ENCODE measurements around a stretch of chr15.

- PRO-cap, 2 experiments, result peak in 1 of 2 experiments; most common plus-strand start chr15:80113917 (in 1)
Measured at GRCh38 chr15:80113573-80114199, 39.1 kb upstream of the FAH start.

- PRO-cap, 2 experiments, result no peak in any of the 2 experiments
Measured at GRCh38 chr15:80161911-80162388, 9.2 kb downstream of the FAH start.

DNA sequence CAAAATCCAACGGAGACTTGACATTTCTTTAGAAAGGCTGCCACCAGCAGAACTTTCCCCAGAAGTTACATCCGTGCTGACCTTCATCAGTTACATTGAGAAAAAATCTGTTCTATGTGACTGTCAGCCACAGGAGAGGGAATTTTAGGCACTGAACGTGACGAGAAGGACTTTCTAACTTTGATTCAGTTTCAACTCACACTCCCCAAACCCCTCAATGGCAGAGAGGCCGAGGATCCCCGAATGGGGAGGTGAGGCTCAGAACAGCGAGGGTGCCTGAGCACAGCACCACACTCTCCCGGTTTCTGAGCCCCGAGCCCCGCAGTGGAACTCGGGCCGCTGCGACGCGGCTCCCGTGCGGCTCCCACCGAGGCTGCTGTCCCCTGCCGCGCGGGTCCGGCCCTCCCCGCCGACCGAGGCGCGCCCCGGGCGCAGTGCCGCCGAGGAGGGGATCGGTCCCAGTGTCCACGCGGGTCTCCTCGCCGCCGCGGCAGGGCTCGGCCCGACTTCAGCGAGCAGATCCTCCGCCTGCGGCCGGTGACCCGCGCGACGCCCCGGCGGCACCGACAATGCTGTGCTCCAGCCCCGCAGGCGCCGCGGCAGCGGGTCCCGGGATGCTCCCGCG lies 527 bp downstream of the CTXND1 start:
- PRO-cap, 2 experiments, result no peak in any of the 2 experiments

DNA sequence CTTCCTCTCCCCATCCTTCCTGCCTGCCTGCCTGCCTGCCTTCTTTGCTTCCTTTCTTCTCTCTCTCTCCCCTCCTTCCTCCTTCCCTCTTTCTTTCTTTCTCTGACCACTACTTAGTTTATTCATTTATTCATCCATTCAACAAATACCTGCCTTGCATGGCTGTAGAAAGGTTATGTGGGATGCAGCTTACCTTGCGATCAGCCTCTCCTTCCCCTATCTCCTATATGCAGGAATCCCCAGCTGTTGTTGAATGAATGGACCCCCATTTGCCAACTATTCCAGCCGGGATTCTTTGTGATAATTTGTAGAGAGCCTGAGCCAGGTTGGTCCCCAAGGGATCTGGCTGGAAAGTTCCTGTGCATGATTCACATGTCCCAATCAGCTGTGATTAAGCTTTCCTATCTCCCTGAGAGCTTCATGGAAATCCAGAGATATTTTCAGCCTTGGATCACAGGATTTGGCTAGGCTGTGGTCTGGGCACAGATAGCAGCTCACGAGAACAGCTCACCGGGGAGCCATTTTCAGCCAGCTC lies 76.6 kb downstream of the ARNT2 start:
- PRO-cap, 2 experiments, result no peak in any of the 2 experiments

DNA sequence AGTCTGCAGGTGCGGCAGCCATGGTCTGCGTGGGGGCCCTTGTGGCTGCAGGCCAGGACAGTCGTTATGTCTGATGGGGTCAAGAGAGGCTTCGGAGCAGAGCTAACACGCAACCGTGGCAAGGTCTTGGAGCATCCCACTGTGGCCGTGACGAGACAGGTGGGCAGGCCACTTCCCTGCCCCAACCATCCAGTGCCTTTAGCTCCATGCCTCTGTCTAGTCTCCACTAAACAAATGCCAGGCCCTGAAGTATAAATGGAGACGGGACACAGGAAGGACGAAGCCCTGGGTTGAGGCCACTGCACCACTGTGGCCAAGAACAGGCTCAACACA lies 112.0 kb upstream of the ABHD17C start:
- PRO-cap, 2 experiments, result no peak in any of the 2 experiments

- PRO-cap, 2 experiments, result no peak in any of the 2 experiments
Measured at GRCh38 chr15:80693917-80694242, 1.2 kb upstream of the ABHD17C start.

DNA sequence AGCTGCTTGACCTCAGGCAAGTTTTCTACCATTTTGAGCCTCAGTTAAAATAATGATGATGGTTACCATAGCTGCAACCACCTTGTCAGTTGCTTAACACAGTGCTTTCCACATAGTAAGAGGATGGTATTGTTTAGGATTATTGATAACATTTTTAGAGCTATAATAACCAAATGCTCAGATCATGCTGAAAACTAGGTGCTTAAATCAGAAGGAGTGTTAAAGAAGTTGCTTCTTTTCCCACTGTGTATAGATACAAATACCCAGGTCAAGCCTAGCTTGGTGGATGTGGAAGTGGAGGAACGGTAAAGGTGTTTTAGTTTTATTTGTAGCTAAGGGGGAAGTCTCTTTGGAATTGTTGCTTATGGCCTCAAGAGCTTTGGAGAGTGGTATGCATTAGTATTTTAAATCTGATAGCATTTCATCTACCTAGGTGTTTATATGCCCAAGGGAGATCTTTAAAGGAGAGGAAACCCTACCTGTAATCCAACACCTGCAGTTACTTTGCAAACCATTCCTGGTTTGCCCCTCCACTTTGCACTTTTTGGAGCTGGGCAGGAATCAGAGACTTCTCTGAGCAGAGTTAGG lies 10.4 kb downstream of the ABHD17C start:
- PRO-cap, 2 experiments, result no peak in any of the 2 experiments

- PRO-cap, 2 experiments, result no peak in any of the 2 experiments
Measured at GRCh38 chr15:80776296-80776579, 2.9 kb upstream of the CEMIP start.

- PRO-cap, 2 experiments, result no peak in any of the 2 experiments
Measured at GRCh38 chr15:80999408-81000725, 856 bp upstream of the TLNRD1 start.

- PRO-cap, 2 experiments, result no peak in any of the 2 experiments
Measured at GRCh38 chr15:81189507-81190174, 7.0 kb upstream of the IL16 start.

DNA sequence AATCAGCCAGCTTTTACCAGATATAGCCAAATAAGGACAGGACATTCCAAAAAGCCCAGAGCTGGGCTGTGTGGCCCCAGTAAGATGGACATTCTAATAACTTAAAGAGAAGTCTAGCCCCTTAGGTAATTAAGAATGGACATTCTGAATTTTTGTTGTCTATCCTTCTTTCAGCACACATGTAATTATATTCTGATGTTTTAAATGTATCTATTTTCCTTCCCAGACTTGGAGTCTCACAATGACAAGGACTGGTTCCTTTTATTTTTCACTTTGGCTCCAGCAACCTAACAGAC lies 48.1 kb downstream of the STARD5 start:
- PRO-cap, 2 experiments, result no peak in any of the 2 experiments

DNA sequence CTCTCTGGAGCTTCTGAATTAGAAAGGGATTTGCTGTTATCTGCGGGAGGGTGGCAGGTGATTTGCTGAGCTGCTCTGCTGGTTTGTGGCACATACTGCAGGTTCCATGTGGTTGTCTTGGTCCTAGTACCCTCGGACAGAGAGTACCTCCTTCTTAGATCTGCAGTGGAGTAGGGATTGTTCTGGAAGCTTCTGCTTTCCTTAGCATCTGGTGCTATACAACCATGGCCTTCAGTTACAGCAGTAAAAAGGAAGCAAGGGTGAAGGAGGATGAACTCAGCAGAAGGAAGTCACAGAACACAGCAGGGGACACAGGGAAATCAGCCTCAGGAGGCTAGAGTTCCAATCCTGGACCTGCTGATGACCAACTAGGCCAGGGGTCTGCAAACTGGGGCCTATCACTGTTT lies 39.6 kb downstream of the STARD5 start:
- PRO-cap, 2 experiments, result no peak in any of the 2 experiments

GRCh38 chr15:81291584-81292163 lies 32.3 kb downstream of the STARD5 start:
- PRO-cap, 2 experiments, result no peak in any of the 2 experiments

- PRO-cap, 2 experiments, result peak in 2 of 2 experiments; most common plus-strand start chr15:81304450 (in 2); most common minus-strand start chr15:81304107 (in 1)
Measured at GRCh38 chr15:81303877-81304926, 19.7 kb downstream of the STARD5 start.

DNA sequence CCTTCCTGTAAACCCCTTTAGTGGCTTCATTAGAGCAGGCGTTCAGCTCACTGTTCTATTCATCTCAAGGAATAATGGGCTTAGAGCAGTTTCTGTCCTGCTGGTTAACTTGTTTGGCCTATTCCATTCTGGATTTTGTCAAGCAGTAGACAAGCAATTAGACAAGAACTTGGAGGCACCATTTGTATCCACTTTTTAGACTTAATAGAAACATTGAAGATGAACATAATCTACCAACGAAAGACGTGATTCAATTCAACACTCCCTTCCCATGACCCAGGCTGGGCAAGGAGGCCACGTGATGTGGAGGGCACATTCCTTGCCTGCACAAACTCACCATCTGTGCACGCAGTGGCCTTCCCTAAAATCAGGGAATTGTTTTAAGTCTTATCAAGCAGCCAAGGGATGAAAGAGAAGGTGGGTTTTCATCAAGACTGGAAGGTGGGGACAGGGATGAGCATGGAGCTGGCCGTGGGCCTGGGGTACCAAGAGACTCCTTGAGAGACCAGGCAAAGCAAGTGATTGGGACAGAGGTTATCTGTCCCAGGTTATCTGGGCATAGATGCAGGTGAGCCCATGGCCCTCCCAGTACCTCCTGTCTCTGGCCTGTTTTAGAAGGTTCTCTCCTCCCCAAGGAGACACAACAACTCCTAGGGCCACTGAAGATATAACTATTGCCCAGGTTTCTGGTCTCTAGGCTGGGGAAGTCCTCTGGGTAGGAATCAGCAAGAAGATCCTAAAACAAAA lies 13.4 kb downstream of the STARD5 start:
- PRO-cap, 2 experiments, result no peak in any of the 2 experiments

DNA sequence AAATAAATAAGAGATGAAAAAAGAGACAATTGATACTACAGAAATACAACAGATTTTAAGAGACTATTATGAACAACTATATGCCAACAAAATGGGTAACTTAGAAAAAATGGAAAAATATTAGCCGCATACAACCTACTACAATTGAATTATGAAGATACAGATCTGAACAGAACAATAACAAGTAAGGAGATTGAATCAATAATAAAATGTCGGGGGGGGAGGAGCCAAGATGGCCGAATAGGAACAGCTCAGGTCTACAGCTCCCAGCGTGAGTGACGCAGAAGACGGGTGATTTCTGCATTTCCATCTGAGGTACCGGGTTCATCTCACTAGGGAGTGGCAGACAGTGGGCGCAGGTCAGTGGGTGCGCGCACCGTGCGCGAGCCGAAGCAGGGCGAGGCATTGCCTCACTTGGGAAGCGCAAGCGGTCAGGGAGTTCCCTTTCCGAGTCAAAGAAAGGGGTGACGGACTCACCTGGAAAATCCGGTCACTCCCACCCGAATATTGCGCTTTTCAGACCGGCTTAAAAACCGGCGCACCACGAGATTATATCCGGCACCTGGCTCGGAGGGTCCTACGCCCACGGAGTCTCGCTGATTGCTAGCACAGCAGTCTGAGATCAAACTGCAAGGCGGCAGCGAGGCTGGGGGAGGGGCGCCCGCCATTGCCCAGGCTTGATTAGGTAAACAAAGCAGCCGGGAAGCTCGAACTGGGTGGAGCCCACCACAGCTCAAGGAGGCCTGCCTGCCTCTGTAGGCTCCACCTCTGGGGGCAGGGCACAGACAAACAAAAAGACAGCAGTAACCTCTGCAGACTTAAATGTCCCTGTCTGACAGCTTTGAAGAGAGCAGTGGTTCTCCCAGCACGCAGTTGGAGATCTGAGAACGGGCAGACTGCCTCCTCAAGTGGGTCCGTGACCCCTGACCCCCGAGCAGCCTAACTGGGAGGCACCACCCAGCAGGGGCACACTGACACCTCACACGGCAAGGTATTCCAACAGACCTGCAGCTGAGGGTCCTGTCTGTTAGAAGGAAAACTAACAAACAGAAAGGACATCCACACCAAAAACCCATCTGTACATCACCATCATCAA lies 50.5 kb downstream of the MEX3B start:
- PRO-cap, 2 experiments, result no peak in any of the 2 experiments

DNA sequence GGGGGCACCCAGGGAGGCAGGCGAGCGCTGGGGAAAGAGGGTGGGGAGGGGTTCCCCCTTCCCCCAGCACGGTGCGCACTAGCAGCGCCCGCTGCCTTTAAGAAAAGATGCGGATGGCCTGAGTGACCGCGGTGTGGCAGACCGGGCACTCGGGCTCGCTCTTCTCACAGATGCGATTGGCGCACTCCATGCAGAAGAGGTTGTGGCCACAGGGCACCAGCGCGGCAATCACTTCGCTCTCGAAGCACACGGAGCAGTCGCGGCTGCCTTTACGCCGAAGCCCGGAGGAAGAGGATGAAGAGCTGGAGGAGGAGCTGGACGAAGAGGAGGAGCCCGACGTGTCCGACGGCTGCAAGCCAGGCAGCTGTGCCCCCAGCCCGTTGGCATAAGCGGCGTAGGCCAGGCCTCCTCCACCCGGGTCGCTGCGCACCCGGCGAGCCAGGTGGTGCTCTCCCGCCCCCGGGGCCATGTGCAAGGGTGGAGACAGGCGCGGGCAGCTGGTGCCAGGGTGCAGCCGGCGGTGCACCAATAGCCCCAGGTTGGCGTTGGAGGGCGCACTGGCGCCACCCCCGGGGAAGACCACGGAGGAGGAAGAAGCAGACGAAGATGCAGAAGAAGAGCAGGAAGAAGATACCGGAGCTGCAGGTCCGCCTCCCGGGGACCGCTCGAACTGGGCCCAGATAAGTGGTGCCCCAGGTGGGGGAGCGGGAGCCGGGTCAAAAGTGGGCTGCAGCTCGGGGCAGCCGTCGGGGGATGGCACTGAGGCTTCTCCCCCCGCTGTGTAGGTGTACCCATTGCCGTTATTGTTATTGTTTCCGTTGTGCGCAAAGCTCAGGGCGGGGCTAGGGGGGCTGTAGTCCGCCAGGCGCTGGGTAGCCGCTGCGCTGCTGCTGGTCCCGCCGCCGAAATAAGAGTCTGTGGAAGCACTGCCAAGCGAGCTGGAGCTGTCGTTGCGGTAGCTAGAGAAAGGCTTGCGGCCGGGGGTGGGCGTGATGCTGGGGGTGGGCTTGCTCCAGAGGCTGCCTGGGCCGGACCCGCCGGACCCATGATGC lies 2.4 kb downstream of the MEX3B start:
- PRO-cap, 2 experiments, result no peak in any of the 2 experiments

- PRO-cap, 2 experiments, result no peak in any of the 2 experiments
Measured at GRCh38 chr15:82044661-82045413, 981 bp downstream of the MEX3B start.

DNA sequence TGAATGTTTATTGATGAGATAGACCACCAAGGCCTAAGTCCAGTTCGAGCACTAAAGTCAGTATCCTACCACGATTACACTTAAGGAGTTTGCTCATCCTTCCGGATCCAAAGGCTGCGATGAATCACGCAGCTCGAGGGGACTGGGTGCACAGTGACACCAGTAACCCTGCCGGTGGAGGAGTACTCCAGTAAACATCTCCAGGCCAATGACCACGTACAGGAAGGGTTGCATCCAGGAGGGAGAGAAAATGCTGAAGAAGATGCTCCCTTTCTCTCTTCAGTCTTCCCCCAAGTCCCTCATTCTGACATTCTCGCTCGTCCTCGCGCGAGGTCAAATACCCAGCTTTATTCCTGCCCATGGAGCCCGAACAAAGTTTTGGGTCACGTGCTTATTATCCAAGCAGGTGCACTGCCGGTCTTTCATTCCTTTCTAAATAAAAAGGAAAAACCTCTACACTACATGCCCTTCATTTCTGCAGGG lies 576 bp downstream of the EFL1 start:
- PRO-cap, 2 experiments, result no peak in any of the 2 experiments

DNA sequence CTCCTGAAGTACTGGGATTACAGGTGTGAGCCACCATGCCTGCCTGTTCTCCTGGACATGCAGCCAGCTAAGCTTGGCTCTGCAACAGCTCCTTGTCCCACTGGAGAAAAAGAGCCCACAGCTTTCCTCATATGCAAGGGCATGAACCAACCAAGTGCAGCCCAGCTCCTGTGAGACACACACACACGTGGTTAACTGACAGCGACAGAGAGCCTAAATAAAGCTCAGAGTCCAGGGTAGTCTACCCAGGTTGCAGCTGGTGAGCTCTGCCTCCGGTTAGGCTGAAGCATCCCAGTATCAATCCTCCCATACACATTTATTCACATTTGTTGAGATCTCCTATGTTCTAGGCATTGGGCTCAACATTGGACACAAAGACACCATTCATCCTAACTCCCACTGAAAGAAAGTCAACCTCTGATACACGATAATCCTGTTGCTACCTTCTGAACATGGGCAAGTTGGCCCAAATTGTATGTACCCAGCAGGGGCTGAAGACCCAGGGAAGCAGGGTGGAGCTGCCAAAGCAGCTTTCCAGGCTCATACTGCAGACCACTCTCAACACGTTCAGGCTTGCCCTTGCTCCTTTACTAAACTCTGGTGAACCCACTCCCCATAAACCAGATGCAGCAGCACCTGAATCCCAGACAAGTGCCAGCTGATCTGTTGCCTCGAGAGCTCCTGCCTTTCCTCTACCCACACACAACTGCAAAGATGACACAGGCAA lies 4.1 kb downstream of the RPS17 start:
- PRO-cap, 2 experiments, result peak in 1 of 2 experiments; most common minus-strand start position 49 of the sequence (in 1)